M059J (cell line): ENCODE measurements around a stretch of chr7.

- RAMPAGE, long total RNA = no peak
Measured at GRCh38 chr7:105794536-105795359, 81.7 kb downstream of the ATXN7L1 start.

GRCh38 chr7:106022095-106023018 is 59.3 kb downstream of the CDHR3 start:
- RAMPAGE, long total RNA = no peak

GRCh38 chr7:106111499-106112145 is 490 bp downstream of the SYPL1 start:
- RAMPAGE, long total RNA = no peak

DNA sequence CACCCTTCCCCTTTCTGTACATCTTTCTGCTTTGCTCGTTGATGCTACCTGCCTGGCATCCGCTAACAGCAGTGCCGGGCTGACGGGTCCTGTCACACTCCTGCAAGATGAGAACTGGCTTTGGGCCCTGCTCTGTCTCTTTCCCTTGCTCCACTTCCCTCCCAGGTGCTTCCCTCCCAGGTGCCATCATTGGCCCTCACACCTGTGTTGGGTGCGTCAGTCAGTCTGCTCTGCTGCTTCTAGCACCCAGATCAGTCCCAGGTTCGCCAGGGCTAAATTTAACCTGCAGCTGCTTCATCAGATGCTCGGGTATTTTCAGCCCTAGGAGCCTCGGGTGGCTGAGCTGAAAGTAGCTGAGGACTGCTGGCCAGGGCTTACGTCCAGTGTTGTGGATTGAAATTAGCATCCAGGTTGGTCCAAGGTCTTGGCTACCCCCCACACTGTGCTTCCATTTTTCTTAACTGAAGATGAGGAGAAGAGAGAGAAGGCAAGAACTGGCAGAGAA is 65.6 kb upstream of the SYPL1 start:
- RAMPAGE, long total RNA = no peak

GRCh38 chr7:106216306-106216833 is 68.4 kb downstream of the NAMPT start:
- RAMPAGE, long total RNA = no peak

DNA sequence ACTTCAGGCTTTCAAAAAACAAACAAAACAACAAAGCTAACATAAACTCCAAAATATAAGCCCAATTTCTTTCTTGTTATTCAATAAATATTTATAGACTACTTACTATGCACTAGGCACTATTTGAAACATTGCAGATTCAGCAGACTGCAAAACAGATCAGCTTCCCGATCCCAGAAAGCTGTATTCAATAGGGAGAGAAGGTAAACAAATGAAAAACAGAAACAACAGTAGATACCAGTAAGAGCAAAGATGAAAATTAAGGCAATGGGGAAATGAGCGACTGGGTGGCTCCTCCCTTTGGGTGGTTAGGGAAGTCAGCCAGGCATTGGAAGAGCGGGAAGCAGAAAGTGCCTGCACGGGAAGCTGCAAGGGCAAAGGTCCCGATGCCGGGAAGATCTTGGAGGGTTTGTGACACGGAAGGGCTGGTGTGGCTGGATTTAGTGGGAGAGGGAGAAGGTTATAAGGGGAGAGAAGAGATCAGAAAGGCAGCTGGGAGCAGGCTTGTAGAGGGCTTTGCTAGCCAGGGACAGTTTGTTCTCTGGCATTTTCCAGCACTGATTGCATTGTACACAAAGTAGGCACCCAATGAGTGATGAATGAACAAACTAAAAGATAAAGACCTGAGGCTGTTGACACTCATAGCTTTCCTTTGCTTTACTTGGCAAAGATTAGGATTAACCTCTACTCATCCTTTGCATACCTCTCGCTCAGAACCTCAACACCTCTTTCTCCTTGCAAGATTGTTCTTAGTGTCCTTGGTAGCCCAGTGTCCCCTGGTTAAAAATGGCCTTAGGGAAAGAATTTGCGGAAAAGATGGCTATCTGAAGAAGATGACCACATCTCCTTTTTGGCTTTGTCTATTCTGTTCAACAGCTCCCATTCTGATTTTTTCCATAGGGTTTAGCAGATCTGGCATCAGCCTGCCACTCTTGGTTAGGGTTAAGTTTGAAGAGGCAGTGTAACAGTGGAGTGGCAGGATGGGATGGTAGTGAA is 67.7 kb downstream of the NAMPT start:
- RAMPAGE, long total RNA = no peak

DNA sequence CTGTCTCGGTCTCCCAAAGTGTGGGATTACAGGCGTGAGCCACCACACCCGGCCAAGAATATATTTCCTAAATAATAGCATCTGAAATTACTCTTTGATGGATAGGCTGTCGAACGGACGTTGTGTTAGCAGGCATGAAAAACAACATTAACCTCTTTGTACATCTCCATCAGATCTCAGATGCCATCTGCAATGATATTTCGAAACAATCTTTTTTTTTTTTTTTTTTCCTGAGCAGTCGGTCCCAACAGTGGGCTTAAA is 25.2 kb downstream of the NAMPT start:
- RAMPAGE, long total RNA = no peak

DNA sequence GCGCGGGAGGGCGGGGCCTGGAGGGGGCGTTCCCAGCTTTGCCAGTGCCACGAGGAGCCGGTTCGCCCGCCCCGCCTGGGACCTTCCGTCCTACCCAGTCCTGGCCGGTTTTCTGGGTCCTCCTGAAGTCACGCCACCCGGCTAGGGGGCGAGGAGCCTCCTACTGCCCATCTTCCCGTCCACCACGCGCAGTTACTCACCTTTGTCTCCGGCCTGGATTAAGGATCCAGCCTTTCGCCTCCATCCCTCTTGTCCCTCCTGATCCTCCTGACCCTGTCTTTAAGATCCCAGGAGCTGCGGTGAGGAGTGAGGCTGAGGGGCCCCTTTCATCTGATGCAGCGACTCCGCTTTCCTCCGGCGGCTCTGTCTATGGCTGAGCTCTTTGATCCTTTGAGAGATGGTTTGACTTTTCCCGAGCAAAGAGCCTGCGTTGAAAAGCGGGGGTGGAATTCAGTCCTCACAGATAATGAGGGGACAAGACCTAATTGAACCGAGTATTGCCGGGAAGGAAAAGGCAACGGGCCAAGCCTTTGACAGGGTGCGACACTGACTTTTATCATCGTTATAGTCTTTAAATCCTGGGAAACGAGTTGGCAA is 656 bp upstream of the NAMPT start:
- RAMPAGE, long total RNA = no peak

DNA sequence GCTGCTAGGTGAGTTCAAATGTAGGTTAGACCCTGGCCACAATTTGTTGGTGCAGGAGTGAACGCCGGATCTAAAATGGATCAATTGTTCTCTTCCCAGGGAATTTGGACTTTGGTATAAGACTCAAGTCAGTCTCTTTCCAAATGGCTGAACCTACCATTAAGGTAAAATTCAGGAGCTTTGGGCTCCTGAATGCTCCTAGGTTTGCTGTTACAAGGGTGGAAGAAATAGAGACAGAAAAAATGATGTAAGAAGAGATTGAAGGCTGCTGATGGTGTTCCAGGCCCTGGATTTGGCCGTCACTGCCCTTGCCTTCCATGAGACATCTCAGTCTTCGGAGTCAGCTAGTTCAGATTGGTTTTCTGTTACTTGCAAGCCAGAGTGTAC is 42.5 kb upstream of the NAMPT start:
- RAMPAGE, long total RNA = no peak

DNA sequence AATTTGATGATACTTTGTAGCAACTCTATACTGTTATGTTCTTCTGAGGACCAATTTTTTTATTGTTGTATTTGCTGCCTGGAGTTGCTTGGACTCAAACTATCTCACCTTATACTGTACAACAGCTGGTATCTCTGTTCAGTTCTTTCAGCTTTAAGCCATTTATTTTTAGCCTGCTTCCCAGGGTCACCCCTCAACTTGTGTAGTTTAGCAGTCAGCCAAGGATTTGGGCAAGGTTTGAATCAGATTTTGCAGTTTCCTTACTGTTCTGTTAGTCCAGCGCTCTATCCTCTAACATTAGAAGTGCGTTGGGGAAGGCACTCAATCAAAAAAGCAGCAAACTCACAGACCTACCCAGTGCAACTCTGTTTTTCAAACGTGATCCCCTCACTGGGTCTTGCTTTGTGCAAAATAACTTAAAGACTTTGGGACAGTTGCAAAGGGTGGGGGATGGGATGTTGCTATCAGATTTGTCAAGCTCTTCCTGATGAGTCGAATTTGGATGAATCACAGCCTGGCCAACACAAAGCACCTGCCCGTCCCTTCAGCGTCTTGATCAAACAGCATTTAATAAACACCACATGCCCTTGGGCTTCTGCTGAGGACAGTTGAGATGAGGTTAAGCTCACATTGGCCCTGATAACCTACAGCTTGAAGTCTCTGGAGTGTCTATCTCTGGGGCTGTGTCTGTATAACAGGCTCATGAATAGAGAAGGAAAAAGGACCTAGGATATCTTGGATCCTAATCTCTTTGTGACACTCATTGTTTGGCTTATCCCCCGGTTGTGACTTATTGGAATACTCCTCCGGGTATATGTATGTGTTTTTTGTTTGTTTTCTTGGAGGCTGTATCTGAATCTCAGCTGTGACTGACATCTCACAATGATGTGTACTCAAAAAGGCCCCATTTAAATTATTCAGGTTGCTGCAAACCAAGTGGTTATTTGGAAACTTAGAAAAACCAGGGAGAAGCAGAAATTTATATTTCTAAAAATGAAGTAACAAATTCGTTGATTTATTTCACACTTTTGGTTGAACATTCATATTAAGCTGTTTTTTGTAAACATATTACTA is 132.5 kb upstream of the NAMPT start:
- RAMPAGE, long total RNA = no peak

GRCh38 chr7:106418809-106419212 is 134.0 kb upstream of the NAMPT start:
- RAMPAGE, long total RNA = no peak

DNA sequence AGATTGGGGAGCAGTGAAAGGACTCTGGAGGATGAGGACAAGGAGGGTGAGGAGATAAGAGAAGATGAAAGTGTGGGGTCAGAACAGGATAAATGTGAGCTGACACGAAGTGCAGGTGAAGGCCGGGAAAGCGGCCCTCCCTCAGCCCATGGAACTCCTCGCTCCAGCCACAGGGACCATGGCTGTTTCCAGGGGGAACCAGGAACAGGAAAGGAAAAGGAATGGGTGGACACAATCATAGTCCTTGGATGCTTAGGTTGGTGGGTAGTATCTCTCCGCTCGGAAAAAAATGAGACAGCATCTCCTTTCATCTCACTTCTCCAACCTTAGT is 150.6 kb downstream of the CCDC71L start:
- RAMPAGE, long total RNA = no peak

GRCh38 chr7:106811846-106812359 is 53.2 kb upstream of the PIK3CG start:
- RAMPAGE, long total RNA = no peak

DNA sequence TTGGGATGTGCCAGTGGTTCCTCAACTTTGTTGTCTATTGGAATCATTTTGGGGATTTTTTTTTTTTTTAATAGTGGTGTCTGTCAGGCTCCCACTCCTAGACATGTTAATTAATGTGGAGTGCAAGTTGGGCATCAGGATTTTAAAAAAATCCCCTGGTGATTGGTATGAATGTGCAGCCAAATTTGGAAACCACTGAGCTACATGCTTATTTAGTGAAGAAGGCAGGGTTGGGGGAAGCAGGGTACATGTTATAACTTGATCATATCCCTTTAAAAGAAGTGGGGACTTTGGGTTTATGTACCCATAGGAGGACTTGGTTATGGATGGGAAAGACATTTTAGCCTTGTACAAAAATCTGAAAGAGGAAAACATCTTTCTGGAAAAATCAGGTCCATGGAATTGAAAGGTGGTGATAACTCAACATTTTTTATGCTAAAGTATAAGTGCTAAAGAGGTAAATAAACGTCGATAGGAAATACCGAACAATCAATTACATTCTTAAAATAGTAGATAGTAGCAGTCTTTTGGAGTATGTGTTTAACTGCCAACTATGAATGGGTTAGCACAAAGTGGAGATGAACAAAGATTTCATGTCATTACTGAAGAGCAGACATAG is 34.2 kb downstream of the HBP1 start:
- RAMPAGE, long total RNA = no peak

DNA sequence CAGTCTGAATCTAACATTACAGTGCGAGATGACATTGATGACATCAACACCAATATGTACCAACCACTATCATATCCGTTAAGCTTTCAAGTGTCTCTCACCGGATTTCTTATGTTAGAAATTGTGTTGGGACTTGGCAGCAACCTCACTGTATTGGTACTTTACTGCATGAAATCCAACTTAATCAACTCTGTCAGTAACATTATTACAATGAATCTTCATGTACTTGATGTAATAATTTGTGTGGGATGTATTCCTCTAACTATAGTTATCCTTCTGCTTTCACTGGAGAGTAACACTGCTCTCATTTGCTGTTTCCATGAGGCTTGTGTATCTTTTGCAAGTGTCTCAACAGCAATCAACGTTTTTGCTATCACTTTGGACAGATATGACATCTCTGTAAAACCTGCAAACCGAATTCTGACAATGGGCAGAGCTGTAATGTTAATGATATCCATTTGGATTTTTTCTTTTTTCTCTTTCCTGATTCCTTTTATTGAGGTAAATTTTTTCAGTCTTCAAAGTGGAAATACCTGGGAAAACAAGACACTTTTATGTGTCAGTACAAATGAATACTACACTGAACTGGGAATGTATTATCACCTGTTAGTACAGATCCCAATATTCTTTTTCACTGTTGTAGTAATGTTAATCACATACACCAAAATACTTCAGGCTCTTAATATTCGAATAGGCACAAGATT is 4.4 kb downstream of the GPR22 start:
- RAMPAGE, long total RNA = no peak

- RAMPAGE, long total RNA = no peak
Measured at GRCh38 chr7:107561150-107561428, 2.6 kb downstream of the COG5 start.

GRCh38 chr7:107628724-107629110 is 31.9 kb upstream of the SLC26A4 start:
- RAMPAGE, long total RNA = no peak

GRCh38 chr7:107744719-107745035 is 735 bp downstream of the CBLL1 start:
- RAMPAGE, long total RNA = no peak

DNA sequence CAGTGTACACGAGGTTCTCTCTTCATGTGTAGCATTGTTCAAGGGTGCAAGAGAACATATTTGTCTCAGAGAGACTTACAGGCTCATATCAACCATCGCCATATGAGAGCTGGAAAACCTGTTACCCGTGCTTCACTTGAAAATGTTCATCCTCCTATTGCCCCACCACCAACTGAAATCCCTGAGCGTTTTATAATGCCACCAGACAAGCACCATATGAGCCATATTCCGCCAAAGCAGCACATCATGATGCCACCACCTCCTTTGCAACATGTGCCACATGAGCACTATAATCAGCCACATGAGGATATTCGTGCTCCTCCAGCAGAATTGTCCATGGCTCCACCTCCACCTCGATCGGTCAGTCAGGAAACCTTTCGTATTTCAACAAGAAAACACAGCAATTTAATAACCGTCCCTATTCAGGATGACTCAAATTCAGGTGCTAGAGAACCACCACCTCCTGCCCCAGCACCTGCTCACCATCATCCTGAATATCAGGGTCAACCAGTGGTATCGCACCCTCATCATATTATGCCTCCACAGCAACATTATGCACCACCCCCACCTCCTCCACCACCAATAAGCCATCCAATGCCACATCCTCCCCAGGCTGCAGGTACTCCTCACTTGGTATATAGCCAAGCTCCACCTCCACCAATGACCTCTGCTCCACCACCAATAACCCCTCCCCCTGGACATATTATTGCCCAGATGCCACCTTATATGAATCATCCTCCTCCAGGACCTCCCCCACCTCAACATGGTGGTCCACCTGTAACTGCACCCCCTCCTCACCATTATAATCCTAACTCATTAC is 14.4 kb downstream of the CBLL1 start:
- RAMPAGE, long total RNA = no peak

- RAMPAGE, long total RNA = no peak
Measured at GRCh38 chr7:107932694-107933288, 41.8 kb downstream of the DLD start.